Osteocyte (in vitro differentiated cells): Measurements from ENCODE around the genes NANOS2, FKRP and ZC3H4.

DNA sequence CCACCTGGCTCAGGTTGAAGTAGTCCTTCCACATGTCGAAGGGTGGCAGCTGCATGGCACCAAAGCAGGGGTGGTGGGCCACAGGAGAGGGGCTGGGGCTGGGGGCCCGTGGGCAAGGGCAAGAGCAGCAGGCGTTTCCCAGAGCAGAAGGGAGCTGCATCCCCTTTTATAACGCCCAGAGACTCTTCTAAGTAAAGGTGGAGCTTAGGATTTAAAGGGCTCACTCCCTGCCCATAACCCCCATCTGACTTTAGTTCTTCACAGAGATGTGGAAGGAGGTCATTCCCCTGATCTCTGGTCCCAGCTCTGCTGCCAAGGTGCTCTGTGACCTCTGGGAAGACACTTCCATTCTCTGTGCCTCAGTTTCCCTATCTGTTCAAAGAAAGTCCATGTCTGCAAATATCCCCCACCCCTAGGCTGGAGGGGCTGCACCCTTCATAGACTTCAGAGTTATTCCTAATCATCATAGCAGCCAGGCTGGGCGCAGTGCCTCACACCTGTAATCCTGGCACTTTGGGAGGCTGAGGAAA is at the start of gene NANOS2:
Gene NANOS2 (minus strand): TSS at position 140 of the 530 bp plus-strand sequence.
- PRO-cap: no peak

DNA sequence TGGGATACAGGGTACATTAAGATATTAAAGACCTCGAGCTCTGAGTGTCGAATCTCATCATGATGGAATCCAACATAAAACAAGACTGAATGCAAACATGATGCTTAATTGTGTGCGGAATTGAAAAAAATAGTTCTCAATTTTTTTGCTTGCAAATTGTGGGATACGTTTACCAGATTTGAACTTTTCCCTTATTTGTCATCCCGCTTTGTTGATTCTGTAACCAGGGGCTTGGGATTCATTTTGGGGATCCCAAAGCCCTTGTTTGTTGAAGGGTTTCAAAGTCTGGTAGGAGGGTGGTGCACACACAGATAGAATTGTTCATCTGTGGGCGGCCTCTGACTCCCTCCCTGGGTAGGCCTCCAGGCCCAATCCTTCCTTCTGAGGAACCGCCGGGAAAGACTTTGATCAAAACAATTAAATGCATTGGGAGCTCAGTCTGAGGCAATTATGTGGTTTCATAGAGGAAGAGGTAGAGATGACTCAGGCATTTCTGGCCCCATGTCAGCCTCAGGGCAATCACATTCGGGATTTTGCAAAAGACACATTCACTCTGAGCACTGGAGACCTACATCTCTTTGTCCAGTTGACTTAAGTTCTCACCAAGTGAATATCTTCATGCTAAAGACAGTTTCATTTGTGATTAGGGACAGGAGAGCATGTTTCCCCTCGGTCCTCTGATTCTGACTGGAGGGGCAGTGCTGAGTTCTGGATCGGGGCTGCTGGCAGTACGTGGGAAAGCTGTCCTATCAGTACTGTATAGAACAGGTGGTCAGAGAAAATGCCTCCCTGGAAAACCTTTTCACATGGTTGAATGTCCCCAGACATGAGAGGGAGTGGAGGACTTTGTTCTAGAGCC is 27.7 kb upstream of the IGFL4 start:
- PRO-cap: no peak

- PRO-cap: bidirectional peak, plus-strand start at chr19:46416690, minus-strand start at chr19:46416502
Measured at GRCh38 chr19:46415766-46416966, 2.8 kb upstream of the CCDC8 start.

DNA sequence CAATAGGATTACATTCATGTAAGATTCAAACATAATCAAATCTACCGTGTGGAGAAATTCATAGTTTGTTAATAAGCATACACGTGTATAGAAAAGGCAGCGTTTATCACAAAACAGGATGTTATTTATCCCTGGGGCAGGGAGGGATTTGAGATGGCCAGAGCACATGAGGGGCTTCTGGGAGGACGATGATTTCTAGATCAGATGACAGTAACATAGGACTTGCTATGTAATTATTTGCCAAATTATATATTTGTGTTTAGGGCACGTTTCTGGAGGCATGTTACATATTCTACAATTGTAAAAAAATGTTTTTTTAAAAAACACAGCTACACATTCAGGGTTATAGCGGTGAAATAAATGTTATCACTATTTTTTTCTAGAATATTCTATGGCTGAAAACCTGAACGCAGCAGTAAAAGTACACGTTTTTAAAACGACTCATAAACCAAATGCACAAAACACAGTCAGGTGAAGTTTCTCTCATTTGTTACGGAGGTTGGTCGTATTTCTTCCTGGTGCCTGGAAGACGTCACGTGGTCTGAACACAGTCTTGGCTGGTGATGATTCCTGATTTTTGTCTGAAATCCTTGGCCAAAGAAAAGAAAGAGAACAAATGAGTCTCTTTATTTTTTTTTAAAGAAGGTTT is 9.6 kb upstream of the PNMA8A start:
- PRO-cap: no peak

DNA sequence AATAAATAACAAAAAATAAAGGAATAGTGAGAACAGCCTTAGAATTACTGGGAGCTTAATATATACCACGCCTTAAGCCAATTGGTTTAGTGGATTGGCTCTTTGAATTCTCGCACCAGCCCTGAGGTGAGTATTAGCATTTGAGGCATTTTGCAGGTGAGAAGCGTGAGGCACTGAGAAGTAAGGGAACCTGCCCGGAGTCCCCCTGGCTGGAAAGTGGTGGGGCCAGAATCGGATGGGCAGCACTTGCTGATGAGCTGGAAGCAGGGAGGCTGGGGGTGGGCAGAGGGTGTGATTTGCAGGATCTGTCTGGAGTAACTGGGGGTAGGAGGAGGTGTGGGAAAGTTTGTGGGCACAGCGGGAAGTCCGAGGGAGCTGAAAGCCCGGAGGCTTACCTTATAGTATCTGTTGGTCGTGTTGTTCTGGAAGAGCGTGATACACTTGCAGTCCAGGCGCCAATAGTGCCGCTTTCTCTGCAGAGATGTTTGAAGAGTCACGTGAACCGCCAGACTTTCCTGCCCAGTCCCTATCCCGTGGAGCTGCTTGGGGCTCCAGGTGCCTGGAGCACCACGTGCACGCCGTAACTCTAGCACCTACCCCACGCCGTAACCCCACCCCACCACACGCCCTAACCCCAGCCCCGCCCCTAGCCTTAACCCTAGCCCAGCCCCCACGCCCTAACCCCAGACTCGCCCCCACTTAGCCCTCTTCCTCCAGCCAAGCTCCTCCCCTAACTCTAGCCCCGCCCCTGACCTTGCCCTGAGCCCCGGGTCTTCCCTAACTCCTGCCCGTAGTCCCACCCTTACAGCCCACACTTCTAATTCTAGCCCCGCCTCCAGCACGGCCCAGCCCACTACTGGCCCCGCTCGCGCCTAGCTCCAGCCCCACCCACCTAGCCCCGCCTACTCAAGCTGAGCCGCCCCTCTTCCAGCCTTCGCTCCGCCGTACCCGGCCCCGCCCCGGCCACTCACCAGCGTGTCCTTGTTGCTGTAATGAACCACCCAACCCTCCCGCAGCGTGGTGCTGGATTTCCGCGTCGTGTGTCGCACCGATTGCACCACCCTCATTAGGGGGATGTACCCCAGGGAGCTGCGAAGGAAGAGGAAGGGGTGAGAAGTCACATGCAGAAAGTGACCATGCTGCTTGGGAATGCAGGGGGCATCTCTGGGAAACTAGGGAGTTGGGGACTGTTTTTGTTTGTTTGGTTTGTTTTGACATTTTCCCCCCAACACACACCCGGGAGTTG is 19.7 kb downstream of the PRKD2 start:
- PRO-cap: no peak

DNA sequence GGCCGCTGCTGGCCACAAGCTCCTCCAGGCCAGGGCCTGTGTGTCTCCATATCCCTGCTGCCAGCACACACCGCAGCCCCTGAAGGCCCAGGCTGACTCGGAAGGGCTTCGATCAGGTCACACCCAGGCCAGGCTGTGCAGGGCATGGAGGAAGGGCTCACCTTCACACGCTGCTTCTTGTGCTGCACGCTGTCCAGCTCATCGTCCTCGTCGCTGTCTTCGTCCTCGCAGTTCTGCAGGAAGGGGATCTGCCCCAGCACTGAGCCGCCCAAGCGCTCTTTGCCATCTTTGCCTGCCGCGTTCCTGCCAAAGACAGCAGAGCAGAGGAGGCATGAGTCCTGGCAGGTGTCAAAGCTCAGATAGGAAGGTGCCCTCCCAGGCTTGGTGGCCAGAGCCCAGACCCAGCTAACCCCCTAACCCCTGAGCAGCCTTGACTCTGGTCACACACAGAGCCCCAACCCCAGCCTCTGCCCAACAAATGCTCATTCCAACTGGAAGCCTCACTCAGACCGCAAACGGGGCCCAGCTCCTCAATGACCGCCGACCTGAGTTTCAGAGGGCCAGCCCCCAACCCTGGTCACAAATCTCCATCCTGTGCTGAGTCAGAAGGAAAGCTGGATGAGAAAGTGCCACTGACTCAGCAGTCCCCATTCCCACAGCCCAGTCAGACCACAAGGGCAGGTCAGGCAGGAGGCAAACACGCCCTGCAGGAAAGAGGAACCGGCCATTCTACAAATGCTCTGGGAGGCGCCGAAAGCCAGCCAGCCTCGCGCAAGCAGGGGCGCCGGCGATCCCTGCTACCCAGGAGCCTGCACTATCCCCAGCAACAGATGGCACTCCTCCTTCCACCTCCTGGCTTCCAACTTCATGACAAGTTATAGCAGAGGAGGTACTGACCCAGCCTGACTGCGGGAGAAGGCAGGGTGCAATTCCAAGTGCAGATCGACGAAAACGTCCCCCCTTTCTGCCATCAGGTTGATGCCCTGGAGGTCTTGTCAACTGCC is 14.0 kb upstream of the PRKD2 start:
- PRO-cap: no peak

- PRO-cap: bidirectional peak, plus-strand start at chr19:46746058, minus-strand start at chr19:46745865
Measured at GRCh38 chr19:46744958-46746168, at the start of gene FKRP. Gene FKRP, plus strand, starts transcription at chr19:46746057.

- PRO-cap: bidirectional peak, plus-strand start at chr19:46786374, minus-strand start at chr19:46786282; unidirectional peak, minus-strand start at chr19:46786533
Measured at GRCh38 chr19:46785878-46787075, 2.1 kb downstream of the SLC1A5 start.

GRCh38 chr19:46839817-46840266 is 10.8 kb downstream of the AP2S1 start:
- PRO-cap: no peak

GRCh38 chr19:46853942-46854556 is 3.4 kb upstream of the AP2S1 start:
- PRO-cap: no peak

DNA sequence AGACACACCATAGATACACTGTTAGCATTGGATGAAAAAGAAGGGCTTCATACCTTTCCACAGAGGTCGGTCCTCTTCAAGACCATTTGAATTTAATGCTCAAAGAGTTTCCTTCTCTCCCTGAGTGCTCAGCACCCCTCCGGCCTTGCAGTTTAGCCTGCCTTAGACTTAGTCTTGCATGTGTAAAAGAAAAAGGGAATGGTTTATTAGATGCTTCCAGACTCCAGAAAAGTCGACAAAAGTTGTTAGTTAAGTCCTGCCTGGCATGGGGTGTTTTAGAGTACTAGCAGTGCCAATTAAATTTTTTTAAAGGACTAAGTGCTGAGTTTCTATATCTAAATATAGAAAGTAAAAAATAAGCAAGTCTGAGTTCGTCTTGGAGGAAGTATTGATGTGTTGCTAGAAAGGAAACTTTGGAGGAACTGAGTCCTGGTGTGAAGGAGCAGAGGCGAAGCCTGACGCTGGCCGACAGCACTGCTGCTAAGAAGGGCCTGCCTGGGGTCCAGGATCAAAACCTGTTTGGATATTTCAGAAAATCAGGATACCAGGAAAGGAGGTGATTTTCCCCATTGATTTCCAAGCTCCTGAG is 38.5 kb upstream of the NPAS1 start:
- PRO-cap: no peak

DNA sequence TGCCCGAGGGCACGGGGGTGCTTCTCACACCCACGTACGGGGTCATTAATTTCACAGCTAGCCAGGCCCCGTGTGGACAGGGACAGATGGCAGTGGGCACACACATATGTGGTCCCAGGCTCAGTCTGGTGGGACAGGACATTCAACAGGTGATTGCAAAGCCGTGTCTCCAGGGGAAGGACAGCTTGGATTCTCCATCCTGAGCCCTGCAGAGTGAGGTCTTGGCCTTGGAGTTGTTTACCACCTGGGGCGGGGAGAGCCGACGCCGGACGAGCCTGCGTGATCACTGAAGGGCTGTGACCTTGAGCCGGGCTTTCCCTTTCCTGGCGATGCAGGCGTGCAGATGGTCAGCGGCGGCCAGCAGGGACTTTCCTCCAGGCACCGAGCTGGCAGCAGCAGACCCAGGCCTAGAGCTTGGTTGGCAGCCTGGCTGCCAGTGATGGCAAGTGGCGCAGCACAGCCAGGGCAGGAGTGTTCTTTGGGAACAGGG is 26.6 kb upstream of the NPAS1 start:
- PRO-cap: no peak

DNA sequence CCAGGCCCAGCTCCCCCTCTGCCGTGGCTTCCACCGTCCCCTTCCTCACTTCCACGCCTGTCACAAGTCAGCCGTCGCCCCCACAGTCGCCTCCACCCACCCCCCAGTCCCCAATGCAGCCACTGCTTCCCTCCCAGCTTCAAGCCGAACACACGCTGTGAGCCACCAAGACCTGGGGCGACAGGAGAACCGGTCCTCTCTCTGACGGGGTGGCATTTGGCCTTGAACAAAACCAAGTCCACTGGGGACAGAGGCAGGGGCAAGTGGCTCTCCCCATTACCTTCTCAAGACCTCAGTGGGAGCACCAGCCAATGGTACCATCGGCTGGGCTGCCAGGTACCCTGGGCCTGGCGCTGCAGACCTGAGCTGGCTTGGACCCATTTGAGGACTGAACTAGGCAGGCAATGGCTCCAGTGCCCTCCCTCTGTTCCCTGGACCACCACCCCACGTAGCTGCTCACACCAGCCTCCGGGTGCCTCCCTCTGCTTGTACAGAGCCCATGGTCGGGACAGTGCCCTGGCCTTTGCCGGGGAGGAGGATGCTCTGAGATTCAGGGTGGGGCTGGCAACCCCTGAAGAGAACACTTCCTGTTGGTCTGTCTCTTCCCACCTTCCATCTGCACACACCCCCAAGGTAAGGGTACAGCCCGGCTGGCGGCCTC is 19.0 kb upstream of the NPAS1 start:
- PRO-cap: no peak

DNA sequence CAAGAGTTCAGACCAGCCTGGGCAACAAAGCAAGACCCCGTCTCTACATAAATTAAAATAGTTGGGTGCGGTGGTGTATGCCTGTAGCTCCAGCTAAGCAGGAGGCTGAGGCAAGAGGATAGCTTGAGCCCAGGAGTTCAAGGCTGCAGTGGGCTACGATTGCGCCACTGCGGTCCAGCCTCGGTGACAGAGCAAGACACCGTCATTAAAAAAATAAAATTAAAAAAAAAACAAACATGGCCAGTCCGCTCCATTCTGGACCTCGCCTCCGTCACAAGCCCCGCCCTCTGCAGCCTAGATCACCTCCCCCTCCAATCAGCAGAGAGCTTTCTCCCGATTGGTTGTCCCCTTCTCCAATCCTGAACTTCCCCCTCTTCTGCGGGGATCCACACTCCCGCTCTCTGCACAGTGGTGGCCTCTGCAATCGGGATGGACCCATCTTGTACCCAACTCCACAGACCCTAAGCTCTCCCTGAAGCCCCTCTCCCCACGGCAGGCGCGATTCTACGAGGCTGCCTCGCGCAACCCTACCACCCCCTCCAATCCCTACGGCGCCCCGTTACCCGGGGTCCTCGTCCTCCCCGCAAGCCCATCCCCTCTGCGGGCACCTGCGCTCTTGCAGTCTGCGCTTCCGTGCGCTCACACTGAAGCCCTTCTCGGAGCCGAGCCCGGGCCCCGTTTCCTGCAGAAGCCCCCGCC is 635 bp downstream of the TMEM160 start:
- PRO-cap: bidirectional peak, plus-strand start at position 404 of the sequence, minus-strand start at position 289 of the sequence

DNA sequence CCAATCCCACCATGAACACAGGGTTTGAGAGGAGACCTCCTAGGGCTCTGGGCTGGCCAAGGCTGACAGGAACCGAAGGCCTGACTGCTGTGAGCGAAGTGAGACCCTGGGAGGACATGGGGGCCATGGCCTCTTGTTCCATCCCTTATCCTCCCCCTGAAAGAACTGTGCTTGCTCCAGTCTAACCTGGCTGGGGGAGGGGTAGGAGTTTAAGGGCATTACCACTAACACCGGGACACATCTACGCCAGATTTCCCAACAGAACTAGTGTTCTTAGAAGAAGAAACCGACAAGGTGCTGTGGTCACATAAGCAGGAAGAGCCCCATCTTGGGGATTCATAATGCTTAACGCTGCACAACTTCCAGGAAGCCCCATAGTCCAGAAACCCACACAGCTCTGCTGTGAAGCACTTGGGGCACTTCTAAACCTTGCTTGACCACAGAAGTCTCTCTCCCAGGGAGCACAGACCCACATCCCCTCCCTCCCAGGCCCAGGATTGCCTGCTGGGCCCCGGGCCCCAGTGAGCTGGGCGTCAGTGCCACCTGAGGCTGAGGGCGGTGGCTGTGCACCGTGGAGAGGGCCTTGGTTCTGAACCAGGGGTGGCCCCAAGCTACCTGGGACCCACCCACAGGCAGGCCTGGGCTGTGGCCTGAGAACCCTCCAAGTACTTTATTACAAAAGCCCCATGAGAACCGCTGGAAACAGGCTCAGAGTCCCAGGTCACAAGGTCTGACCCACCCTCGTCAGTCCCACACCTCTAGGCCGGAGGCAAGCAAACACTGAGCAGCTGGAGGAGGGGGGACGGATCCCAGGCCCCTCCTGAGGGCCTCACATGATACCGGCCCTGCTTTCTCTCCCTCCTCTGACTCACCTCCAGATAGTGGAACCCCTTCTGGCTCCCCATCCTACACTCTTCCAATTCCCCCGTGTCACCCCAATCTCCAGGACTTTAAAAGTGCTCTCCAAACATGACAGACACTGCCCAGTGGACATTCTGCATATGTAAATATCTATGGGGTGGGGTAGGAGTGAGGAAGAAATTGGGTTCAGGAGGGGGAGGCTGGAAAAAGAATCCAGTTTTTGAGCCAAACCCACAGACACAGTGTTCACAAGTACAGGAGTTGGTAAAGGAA is 18.6 kb downstream of the ZC3H4 start:
- PRO-cap: no peak

- PRO-cap: bidirectional peak, plus-strand start at chr19:47113885, minus-strand start at chr19:47113766
Measured at GRCh38 chr19:47113653-47114349, at the start of gene ZC3H4. Gene ZC3H4, minus strand, starts transcription at chr19:47113776.

DNA sequence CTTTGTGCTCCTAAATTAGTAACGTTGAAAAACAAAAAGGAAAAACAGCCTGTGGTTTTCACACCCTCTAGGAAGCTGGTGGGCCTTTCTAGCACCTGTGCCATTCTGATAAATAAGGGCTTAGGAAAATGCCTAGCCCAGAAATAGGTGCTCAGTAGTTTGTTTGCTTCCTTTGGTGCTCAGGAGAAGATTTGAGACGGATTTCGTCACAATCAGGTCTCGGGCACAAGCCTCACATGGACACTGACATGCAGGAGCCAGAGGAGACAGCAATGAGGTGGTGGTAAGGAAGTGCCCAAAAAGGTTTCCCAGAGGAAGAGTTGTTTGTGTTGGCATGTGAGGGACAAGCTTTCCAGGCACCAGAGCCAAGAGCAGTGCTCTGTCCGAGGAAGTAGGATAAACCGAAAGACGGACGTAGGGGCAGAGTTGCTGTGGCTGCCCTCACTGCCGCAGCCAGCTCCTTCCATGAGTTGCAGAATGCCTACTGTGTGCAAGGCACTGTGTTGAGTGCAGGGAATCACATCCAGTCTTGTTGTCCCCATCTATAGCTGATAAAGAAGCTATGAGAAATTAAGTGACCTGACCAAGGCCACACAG is 27.7 kb downstream of the SAE1 start:
- PRO-cap: no peak

GRCh38 chr19:47226425-47227349 is 4.3 kb downstream of the BBC3 start:
- PRO-cap: unidirectional peak, plus-strand start at chr19:47227268

- PRO-cap: no peak
Measured at GRCh38 chr19:47264356-47265105, 8.2 kb downstream of the CCDC9 start.

GRCh38 chr19:47277530-47278208 is 3.0 kb downstream of the INAFM1 start:
- PRO-cap: no peak